Upper lobe of left lung (tissue), 5 donors: ENCODE measurements around a stretch of chr4.

GRCh38 chr4:26838052-26838600 lies 22.5 kb upstream of the STIM2 start:
- PRO-cap, 2 experiments: no peak in any of the 2 experiments
- RAMPAGE, long total RNA, 4 experiments: no peak in any of the 4 experiments

GRCh38 chr4:27008523-27009202 lies 148.0 kb downstream of the STIM2 start:
- PRO-cap, 2 experiments: no peak in any of the 2 experiments
- RAMPAGE, long total RNA, 4 experiments: no peak in any of the 4 experiments

- PRO-cap, 2 experiments: no peak in any of the 2 experiments
- RAMPAGE, long total RNA, 4 experiments: no peak in any of the 4 experiments
Measured at GRCh38 chr4:27022535-27022917, 161.9 kb downstream of the STIM2 start.

DNA sequence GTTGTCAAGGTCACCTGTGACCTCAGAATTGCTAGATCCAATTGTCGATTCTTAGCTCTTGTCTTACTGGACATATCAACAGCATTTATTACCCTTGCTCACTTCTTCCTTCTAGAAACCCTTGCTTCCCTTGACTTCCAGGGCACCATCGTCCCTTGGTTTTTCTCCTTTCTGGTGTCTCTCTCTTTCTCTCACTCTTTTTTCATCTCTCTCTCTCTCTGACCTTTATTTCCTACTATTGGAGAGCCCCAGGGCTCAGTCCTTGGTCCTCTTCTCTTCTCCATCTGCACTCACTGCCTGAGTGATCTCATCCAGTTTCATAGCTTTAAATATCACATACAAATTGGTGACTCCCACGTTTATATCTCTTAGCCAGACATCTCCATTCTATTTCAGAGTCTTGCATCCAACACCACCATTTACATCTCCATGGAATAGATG lies 387.9 kb downstream of the STIM2 start:
- PRO-cap, 2 experiments: no peak in any of the 2 experiments
- RAMPAGE, long total RNA, 4 experiments: no peak in any of the 4 experiments

DNA sequence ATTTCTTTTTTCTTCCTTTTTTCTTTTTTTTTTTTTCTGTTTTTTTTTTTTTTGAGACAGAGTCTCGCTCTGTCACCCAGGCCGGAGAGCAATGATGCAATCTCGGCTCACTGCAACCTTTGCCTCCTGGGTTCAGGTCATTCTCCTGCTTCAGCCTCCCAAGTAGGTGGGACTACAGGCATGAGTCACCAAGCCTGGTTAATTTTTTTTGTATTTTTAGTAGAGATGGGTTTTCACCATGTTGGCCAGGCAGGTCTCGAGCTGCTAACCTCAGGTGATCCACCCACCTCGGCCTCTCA lies 835.6 kb downstream of the STIM2 start:
- PRO-cap, 2 experiments: no peak in any of the 2 experiments
- RAMPAGE, long total RNA, 4 experiments: no peak in any of the 4 experiments

GRCh38 chr4:27760147-27760628 lies 899.5 kb downstream of the STIM2 start:
- PRO-cap, 2 experiments: no peak in any of the 2 experiments
- RAMPAGE, long total RNA, 4 experiments: no peak in any of the 4 experiments

GRCh38 chr4:30031958-30032283 lies 688.2 kb upstream of the PCDH7 start:
- PRO-cap, 2 experiments: no peak in any of the 2 experiments
- RAMPAGE, long total RNA, 4 experiments: no peak in any of the 4 experiments

DNA sequence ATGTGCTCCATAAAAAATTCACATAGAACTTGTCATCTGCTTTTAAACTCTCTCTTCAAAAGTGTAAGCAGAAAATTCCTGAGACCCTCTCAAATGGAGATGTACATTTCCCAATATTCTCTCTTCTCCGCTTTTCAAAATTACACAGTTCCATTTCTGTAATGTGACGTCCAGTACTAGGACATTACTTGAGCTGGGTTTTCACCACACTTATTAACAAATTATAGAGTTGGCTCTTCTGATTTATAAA lies 373.2 kb upstream of the NWD2 start:
- PRO-cap, 2 experiments: no peak in any of the 2 experiments
- RAMPAGE, long total RNA, 4 experiments: no peak in any of the 4 experiments

DNA sequence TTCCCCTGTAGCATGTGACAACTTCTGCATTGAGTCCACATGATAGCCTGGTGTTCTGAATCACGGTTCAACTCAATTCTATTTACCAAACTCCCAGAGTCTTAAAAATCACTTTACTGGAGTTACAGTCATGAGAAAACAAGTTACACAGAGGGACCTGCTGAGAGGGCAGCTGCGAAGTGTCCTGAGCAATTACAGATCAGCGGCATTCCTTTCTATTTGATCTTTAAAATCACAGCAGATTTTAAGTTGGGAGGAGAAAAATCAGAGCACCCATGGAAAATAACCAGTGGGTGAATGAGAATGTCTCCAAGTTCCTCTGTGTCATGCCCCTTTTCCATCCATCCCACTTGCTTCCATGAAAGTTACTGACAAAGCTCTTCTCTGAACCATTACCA lies 46.4 kb upstream of the NWD2 start:
- PRO-cap, 2 experiments: no peak in any of the 2 experiments
- RAMPAGE, long total RNA, 4 experiments: no peak in any of the 4 experiments

DNA sequence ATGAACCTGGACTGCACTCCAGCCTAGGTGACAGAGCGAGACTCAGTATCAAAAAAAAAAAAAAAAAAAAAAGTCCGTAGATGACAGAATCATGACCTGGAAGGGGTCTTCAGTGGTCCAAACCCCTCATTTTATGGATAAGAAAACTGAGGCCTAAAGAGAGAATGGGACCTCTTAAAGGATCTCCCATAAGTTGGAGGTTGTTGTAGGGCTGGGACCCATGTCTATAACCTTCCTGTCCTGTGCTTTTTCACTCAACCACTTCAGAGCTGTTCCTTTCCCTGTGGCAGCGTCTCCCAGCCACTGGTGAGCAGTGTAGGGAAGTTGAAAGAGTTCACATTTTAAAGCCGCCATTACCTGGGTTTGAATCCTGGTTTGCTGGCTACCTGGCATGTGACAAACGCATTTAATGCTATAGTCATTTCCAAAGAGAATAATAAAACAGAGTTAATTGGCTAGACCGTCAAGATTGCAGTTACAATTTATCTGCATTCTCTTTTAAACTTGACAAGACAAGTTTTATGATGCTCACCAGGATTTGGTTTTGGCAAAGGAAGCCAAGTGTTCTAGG lies 9.3 kb downstream of the C4orf19 start:
- PRO-cap, 2 experiments: no peak in any of the 2 experiments
- RAMPAGE, long total RNA, 4 experiments: no peak in any of the 4 experiments

GRCh38 chr4:37662579-37663586 lies 23.3 kb downstream of the RELL1 start:
- PRO-cap, 2 experiments: peak in 1 of 2 experiments; most common plus-strand start chr4:37662985 (in 1); most common minus-strand start chr4:37662696 (in 1)
- RAMPAGE, long total RNA, 4 experiments: no peak in any of the 4 experiments

- PRO-cap, 2 experiments: no peak in any of the 2 experiments
- RAMPAGE, long total RNA, 4 experiments: no peak in any of the 4 experiments
Measured at GRCh38 chr4:37673705-37674316, 12.4 kb downstream of the RELL1 start.

DNA sequence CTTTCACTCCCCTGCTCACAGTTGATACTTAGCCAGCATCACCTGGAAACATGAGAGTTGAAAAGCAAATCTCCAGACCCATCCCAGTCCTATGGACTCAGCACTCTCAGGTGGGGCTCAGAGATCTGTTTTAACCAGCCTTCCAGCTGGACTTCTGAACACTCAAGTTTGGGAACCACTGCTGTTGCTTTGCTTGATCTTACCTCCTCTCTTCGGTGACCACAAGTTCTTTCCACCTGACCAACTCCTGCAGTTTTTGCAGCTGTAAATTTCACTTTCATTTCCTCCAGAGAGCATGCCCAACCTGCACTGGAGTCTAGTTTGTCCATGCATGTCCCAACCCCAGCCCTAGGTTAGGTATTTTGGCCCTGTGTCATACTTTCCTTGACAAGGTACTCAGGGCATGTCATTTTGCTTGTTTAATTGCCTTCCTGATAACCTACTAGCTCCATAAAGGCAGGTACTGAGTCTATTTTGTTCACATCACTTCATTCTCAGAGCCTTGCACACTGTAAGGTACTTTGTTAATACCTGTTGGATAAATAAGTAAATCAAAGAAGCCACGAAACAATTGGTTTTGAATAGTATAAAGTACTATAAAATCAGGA lies 10.3 kb downstream of the RELL1 start:
- PRO-cap, 2 experiments: no peak in any of the 2 experiments
- RAMPAGE, long total RNA, 4 experiments: no peak in any of the 4 experiments

DNA sequence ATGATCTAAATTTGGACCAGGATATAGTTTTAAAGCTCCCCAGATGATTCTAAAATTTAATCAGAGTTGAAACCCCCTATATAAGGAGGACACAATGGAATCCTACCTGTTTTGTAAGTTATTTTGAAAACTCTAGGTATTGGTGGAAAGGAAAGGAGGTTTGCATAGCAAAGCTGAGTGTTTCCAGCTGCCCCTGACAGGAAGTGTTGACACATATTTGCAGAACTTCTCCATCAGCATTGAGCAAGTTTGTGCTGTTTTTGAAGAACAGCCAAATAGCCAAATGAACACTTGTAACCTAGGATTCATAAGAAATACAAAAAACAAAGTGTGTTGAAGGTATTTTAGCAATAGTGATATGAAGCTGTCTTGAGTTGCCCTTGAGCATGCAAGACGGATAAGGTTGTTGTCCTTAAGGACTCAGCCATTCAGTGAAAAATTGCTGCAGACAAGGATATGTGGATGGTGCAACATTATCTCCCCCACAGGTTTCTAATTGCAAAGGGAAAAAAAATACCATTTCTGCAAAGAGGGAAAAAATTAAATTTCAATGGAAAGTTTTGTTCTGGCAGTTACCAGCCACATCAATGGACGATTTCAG lies 68.3 kb upstream of the PGM2 start:
- PRO-cap, 2 experiments: no peak in any of the 2 experiments
- RAMPAGE, long total RNA, 4 experiments: no peak in any of the 4 experiments

- PRO-cap, 2 experiments: peak in 2 of 2 experiments; most common minus-strand start chr4:37827490 (in 2)
- RAMPAGE, long total RNA, 4 experiments: no peak in any of the 4 experiments
Measured at GRCh38 chr4:37826854-37827714, 598 bp downstream of the PGM2 start.

DNA sequence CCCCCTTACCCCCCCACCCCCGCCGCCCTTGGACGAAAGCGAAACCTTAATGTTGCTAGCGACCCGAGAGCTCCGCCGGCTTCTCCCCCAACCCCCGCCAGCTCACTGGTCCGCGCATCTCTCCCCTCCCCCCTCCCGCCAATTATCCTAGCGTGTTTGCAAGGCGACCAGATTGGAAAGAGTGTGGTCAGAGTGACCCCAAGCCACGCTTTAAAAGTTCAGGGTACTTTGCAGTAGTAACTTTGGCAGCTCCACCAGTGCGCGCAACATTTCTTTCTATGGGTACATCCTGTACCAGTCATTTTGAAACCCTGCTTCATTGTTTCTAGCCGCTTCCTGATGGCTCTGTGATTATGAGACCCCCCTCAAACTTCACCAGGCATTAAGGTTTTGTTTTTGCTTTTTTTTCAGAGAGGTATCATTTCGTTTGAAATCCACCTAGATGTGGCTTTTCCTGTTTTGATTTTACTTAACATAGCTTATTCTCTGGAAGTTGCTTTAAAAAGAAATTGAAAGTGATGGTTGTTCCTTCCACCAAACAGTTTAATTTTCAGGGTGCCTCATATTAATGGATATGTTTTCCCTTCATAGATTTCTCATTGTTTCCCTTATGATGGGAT lies 754 bp downstream of the TBC1D1 start:
- PRO-cap, 2 experiments: peak in 2 of 2 experiments; most common plus-strand start position 170 of the sequence (in 1); most common minus-strand start position 212 of the sequence (in 2)
- RAMPAGE, long total RNA, 4 experiments: no peak in any of the 4 experiments

DNA sequence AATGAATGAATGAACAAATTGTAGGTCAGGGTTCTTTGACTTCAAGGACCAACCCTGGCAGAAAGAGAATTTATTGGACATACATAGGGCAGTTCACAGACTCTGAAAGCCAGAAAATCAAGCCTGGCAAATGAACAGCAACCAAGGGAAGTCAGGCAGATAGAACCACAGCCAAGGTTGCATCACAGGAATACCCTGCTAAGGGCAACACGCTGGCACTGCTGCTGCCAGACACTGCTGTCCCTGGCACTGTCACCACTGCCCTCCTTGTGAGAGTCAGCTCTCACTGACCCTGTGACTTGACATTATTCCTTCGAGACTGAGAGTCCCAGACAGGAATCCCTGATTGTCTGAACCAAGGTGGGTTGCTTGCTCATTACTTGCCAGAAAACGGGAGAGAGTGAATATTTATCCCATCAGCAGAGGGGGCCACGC lies 23.3 kb upstream of the PTTG2 start:
- PRO-cap, 2 experiments: no peak in any of the 2 experiments
- RAMPAGE, long total RNA, 4 experiments: no peak in any of the 4 experiments

GRCh38 chr4:38132886-38133580 lies 172.8 kb downstream of the PTTG2 start:
- PRO-cap, 2 experiments: no peak in any of the 2 experiments
- RAMPAGE, long total RNA, 4 experiments: no peak in any of the 4 experiments

DNA sequence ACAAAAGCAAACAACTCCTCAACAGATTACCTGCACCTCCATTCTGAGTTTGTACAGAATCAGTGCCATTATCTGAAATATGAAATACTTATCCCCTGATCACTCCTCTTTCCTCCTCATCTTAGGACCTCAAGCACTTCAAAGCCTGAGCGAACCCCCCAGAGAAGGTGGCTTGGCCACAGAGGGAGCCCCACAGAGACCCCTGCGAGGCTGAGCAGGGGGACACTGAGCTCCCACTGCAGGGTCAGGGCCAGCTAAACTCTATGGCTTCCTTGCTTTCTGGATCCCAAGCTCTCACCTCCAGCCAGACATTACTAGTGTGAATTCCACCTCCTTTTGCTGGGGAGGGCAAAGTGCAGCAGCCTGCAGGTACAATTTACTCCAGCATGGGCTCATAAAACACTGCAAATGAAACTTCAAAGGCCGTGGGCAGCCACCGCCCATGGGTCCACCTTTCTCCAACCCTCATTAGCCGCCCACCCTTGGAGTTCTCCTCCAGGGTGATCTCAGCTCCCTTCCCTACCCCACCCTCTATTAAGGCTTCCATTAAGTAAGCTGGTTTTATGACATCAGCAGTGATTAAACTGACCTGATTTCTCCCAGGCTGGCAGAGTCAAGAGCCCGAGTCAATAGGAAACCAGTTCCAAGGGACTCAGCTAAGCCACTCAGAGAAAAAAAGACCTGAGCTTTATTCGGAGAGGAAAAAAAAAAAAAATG lies 319.3 kb downstream of the PTTG2 start:
- PRO-cap, 2 experiments: no peak in any of the 2 experiments
- RAMPAGE, long total RNA, 4 experiments: no peak in any of the 4 experiments

GRCh38 chr4:38318696-38319567 lies 345.1 kb upstream of the KLF3 start:
- PRO-cap, 2 experiments: peak in 1 of 2 experiments; most common plus-strand start chr4:38318941 (in 1); most common minus-strand start chr4:38318914 (in 1)
- RAMPAGE, long total RNA, 4 experiments: no peak in any of the 4 experiments